Heart right ventricle (tissue), 2 donors: Measurements from ENCODE around the gene CRTC1.

- PRO-cap, 2 experiments, result peak in 2 of 2 experiments; most common plus-strand start chr19:18292290 (in 1); most common minus-strand start chr19:18292227 (in 1)
Measured at GRCh38 chr19:18292202-18292435, 10.7 kb upstream of the JUND start.

GRCh38 chr19:18306663-18307727 is 15.9 kb downstream of the LSM4 start:
- PRO-cap, 2 experiments, result no peak in any of the 2 experiments

GRCh38 chr19:18414120-18414768 is 5.0 kb upstream of the SSBP4 start:
- PRO-cap, 2 experiments, result no peak in any of the 2 experiments

DNA sequence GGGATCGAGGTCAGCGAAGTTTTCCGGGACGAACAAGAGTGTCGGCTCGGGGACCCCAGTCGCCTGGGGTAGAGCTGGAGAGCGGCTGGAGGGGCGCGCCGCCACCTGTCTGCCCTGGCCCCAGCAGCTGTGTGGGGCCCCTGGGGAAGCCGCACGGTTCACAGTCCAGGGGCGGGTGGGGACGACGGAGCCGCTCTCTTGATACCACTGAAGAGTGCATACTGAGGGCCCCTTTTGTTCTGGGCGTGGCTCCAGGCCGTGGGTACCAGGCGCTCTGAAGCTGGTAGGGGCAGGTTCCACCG is 869 bp downstream of the SSBP4 start:
- PRO-cap, 2 experiments, result no peak in any of the 2 experiments

GRCh38 chr19:18428637-18429687 is 9.0 kb downstream of the ISYNA1 start:
- PRO-cap, 2 experiments, result no peak in any of the 2 experiments

- PRO-cap, 2 experiments, result no peak in any of the 2 experiments
Measured at GRCh38 chr19:18431401-18432439, 6.2 kb downstream of the ISYNA1 start.

GRCh38 chr19:18487919-18488782 is 33.7 kb downstream of the ELL start:
- PRO-cap, 2 experiments, result no peak in any of the 2 experiments

- PRO-cap, 2 experiments, result no peak in any of the 2 experiments
Measured at GRCh38 chr19:18500693-18501451, 21.0 kb downstream of the ELL start.

- PRO-cap, 2 experiments, result no peak in any of the 2 experiments
Measured at GRCh38 chr19:18501572-18502206, 20.2 kb downstream of the ELL start.

DNA sequence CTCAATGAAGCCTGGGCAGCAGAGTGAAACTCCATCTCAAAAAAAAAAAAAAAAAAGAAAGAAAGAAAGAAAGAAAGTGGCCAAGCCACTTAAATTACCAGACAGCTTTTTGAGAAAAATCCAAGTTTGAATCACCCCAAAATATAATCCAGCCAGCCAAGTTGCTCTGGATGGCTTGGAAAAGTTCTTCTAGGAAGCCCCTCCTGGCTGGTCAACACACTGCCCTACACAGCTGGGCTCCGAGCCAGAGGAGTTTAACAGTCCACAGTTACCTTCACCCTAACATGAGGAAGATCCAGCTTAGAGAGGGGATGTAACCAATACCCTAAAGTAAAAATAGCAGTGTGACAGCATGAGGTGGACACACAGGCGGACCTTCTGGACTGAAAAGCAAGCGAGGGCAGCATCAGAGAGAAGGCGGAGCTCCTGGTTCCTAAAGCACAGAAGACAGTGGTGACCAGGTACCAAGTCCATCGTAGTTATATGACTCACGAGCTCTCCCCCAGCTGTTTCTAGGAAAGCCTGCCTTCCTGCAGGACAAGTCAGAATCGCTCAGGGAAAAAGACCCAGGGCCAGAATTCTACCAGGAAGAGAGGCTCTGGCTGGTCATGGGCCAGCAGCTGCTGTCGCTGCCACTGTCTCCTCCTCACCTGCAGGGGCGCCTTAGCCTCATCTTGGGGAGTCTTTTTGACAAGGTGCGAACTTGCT is 1.9 kb downstream of the ELL start:
- PRO-cap, 2 experiments, result peak in 1 of 2 experiments; most common plus-strand start position 545 of the sequence (in 1); most common minus-strand start position 379 of the sequence (in 1)

- PRO-cap, 2 experiments, result no peak in any of the 2 experiments
Measured at GRCh38 chr19:18537480-18537955, 5.9 kb downstream of the FKBP8 start.

DNA sequence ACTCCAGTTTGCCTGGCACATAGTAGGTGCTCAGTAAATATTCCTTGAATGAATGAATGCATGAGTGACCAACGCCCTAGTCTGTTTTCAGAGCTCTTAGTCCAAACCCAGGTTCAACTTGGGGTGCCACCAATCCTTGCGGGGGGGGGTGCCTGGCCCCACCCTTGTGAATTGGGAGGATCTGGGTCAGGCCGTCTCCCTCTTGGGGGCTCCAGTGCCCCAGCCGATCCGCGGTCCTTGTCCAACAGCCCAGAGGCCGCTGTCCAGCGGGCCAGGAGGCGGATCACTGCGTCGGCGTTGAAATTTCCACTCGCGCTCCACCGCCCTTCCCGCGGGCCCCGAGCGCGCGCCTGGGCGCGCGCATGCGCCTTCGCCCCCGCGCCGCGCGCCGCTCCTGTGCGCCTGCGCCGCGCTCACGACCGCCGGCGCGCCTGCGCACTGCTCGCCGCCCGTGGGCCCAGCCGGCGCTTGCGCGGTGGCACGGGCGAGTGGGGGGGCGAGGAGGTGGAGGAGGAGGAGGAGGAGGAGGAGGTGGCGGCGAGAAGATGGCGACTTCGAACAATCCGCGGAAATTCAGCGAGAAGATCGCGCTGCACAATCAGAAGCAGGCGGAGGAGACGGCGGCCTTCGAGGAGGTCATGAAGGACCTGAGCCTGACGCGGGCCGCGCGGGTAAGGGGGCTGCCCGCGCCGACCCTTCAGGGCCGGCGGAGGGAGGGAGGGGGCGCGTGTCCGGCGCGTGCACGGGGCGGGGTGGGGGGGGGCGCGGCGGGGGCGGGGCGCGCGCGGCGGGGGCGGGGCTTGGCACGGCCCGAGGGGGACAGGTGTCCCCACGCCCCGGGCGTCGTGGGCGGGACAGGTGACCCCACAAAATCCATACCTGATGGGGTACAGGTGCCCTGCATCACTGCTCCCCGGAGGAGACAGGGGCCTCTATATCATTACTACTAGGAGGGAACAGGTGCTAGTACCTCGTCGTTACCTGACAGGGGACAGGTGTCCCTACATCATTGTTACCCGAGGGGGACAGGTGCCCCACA is at the start of gene CRTC1:
Gene CRTC1, plus strand, starts transcription at position 523 of the 1,039 bp plus-strand sequence.
- PRO-cap, 2 experiments, result peak in 2 of 2 experiments; most common plus-strand start position 508 of the sequence (in 1); most common minus-strand start position 340 of the sequence (in 2)

- PRO-cap, 2 experiments, result no peak in any of the 2 experiments
Measured at GRCh38 chr19:18708166-18708760, 24.8 kb downstream of the CRTC1 start.

- PRO-cap, 2 experiments, result no peak in any of the 2 experiments
Measured at GRCh38 chr19:18765073-18765618, 26.0 kb downstream of the COMP start.

DNA sequence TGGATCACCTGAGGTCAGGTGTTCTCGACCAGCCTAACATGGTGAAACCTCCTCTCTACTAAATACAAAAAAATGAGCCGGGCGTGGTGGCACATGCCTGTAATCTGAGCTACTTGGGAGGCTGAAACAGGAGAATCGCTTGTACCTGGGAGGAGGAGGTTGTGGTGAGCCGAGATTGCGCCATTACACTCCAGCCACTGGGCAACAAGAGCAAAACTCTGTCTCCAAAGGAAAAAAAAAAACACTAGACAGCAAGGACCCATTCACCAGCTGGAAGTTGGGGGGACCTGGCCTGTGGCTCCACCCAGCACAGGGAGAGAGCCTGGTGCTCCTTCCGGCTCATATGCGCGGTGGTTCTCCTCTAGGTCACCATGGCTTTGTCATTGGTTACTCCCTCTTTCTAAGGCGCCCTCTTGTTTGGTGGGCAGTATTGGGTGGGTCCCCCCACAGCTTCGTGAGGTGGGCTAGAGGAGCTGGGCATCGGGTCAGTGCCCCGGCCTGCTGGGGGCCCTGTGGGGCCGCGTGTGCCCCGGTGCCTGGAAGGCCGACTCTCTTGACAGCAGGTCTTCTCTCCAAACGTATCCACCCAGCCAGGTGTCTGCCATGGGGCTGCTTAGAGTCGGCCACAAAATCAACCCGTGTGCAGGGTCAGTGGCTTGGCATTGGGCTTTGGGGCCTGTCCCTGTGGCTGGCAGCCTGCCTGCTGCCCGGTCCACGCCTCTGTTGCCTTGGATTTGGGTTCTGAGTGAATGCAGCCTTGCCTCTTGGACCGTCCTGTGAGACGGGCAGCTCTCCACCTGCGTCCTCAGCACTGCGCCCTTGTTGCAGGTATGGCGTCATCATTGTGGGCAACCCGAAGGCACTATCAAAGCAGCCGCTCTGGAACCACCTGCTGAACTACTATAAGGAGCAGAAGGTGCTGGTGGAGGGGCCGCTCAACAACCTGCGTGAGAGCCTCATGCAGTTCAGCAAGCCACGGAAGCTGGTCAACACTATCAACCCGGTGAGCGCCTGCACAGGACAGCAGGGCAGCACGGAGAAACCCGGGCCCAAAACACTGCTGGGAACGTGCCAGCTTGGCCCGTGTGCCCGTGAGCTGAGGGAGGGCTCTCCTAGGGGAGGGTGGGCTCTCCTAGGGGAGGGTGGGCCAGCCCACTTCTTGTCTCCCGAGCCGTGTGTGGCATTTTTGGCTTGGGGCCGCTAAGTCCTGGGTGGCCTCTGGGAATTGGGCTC is 31.3 kb downstream of the UPF1 start:
- PRO-cap, 2 experiments, result no peak in any of the 2 experiments

DNA sequence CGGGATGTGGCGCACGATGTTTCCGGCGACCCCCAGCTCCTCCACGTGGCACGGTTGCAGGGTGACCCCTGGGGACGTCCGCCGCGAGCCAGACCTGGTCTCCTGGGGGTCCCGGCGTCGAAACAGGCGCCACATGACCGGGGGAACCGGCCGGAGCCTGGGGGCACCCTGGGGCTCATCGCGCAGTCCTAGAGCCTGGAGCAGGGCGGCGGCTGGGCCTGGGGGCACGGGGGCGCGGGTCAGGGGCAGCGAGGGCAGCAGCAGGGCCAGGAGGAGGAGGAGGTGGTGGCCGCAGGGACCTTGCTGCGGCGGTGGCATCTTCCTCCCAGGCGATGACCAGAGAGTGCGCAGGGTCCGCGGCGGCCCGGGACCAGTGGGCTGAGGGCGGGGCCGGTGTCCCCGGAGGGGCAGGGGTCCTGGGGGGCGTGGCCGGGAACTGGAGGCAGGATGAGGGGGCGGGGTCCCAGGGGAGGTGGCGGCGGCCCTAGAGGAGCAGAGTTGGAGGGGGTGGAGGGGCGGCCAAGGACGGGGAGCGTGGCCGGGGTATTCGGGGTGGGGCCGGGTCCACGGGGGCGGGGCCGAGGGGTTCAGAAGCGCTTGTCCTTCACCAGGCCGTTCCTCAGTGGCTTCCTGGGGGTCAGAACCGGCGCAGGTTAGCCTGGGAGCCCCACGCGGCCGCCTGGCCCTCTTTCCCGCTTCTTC is 25.8 kb downstream of the CERS1 start:
- PRO-cap, 2 experiments, result no peak in any of the 2 experiments

- PRO-cap, 2 experiments, result no peak in any of the 2 experiments
Measured at GRCh38 chr19:18894176-18894471, 1.8 kb downstream of the CERS1 start.

DNA sequence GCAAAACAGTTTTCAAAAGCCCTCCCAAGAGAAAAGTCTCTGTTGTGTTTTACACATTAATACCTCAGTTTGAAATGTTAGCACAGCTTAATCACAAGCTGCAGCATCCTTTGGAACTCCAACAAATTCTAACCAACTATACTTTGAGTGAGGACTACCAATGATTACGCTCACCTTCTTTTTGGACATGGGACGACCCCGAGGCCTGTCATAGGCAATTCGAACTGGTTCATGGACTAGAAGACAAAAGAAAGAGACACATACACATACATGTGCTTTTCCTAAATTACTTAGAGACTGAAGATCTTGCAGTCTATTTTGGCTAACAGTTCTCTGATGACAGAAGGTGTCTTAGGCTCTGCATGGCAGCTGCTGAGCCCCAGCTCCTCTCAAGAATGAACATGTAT is 31.9 kb downstream of the SUGP2 start:
- PRO-cap, 2 experiments, result no peak in any of the 2 experiments

DNA sequence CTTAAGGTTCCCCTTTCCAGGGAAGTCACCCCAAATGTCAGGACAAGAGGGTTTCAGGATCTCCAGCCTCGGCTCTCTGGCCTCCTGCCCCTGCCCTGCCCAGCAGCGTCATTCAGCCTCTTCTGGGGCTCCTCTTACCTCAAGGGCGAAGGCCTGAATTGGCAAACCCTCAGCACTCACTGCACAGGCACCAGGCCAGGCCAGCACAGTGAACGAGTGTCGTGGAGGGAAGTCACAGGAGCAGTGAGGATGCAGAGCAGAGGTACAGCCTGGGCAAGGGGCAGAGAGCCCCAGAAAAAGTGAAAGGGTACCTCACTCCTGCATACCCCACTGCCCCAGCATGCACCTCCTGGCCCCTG is 19.6 kb downstream of the SLC25A42 start:
- PRO-cap, 2 experiments, result no peak in any of the 2 experiments

GRCh38 chr19:19112818-19113720 is 25.2 kb downstream of the TMEM161A start:
- PRO-cap, 2 experiments, result no peak in any of the 2 experiments